ENCODE data around the gene ADAMTSL1.

DNA sequence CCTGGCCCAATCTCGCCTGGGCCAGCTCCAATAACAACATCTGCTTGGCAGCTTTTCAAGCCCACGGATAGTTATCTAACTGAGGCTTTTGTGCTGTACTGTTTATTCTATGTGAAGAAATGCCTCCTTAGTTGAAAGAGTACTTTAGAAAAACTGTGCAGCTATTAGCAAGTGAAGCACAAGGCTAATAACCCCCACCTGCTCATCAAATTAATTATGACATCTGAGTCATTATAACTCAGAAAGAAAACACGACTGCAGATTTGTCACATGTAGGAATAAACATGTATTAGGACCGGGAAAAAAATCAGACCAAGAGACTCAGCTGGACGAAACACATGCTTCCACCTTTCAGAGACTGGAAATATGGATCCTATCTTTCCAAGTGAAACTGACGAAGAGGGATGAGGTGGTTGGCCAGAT is 42.7 kb downstream of the NFIB start:
- PRO-cap, 2 experiments = no peak in any of the 2 experiments

GRCh38 chr9:14650763-14651644 is 42.2 kb downstream of the ZDHHC21 start:
- PRO-cap, 2 experiments = no peak in any of the 2 experiments

GRCh38 chr9:14961290-14961942 is 51.2 kb upstream of the FREM1 start:
- PRO-cap, 2 experiments = no peak in any of the 2 experiments

- PRO-cap, 2 experiments = no peak in any of the 2 experiments
Observed at GRCh38 chr9:15469106-15469591, 41.6 kb downstream of the PSIP1 start.

GRCh38 chr9:15489849-15490194 is 20.9 kb downstream of the PSIP1 start:
- PRO-cap, 2 experiments = no peak in any of the 2 experiments

GRCh38 chr9:16154510-16154982 is 601.7 kb downstream of the CCDC171 start:
- PRO-cap, 2 experiments = no peak in any of the 2 experiments

- PRO-cap, 2 experiments = no peak in any of the 2 experiments
Observed at GRCh38 chr9:16317077-16317350, 553.5 kb downstream of the BNC2 start.

DNA sequence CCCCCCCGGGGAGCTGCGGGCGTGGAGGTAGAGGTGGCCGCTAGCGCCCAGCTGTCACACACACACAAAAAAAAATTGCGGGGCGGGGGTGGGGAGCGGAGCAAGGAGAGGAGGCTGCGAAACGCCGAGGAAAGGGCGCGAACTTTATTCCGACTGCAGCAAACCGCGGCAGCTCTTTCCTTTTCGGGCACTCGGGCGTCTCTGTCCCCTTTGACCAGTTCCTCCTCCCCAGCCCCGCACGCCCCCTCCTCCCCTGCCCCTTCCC is 759 bp upstream of the BNC2 start:
- PRO-cap, 2 experiments = no peak in any of the 2 experiments

GRCh38 chr9:16871562-16872363 is 1.3 kb upstream of the BNC2 start:
- PRO-cap, 2 experiments = no peak in any of the 2 experiments

- PRO-cap, 2 experiments = no peak in any of the 2 experiments
Observed at GRCh38 chr9:16884893-16885277, 14.4 kb upstream of the BNC2 start.

- PRO-cap, 2 experiments = no peak in any of the 2 experiments
Observed at GRCh38 chr9:17017883-17019158, 116.5 kb upstream of the CNTLN start.

GRCh38 chr9:17268926-17269343 is 134.1 kb downstream of the CNTLN start:
- PRO-cap, 2 experiments = no peak in any of the 2 experiments

DNA sequence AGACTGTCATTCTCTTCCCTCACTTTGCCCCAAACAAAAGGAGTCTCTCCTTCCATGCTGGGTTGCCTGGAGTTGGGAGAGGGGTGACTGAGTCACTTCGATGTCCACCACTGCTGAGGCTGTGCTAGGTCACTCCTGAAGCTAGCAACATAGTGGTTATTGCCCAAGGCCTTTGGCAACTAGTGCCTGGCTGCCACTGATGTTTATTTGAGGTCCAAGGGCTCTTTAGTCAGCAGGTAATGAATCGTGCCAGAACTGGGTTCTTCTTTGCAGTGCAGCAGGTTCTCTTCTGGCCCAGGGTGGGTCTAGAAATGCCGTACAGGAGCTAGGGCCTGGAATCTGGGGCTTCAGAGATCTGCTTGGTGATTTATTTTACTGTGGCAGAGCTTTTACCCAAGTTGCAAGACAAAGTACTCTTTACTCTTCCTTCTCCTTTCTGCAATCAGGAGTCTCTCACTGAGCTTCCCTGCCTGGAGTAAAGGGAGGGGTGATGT is 155.8 kb upstream of the SH3GL2 start:
- PRO-cap, 2 experiments = no peak in any of the 2 experiments

GRCh38 chr9:17498629-17499028 is 80.2 kb upstream of the SH3GL2 start:
- PRO-cap, 2 experiments = peak in 1 of 2 experiments; most common minus-strand start chr9:17498752 (in 1)

DNA sequence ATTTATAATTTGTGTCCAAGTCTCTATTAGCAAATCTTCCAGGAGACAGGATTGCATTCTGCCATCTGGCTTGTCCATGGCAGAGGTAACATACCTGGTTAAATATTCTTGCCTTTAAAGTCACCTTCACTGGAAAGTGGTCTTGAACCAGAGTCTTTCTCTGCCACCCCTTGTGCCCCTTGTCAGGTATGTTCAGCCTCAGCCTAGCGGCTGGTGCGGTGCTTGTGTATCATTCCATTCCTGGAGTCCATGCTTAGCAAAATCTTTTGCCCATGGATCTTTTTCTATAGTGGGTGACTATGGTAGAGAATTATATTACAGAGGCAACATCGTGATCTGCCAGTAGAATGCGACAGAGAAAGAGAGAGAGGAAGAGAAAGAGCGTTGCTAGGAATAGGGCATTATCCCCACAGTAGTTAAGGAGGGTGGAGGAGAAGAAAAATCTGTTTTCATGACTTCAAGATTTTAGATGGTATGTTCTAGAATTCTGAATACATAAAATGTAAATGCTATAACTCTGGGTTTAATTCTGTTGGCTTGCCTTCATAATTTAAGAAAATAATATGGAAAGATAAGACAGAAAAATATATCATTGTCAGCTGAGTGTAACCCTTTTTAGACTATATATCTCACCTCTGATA is 42.1 kb upstream of the SH3GL2 start:
- PRO-cap, 2 experiments = no peak in any of the 2 experiments

GRCh38 chr9:17604696-17605012 is 25.8 kb downstream of the SH3GL2 start:
- PRO-cap, 2 experiments = no peak in any of the 2 experiments

DNA sequence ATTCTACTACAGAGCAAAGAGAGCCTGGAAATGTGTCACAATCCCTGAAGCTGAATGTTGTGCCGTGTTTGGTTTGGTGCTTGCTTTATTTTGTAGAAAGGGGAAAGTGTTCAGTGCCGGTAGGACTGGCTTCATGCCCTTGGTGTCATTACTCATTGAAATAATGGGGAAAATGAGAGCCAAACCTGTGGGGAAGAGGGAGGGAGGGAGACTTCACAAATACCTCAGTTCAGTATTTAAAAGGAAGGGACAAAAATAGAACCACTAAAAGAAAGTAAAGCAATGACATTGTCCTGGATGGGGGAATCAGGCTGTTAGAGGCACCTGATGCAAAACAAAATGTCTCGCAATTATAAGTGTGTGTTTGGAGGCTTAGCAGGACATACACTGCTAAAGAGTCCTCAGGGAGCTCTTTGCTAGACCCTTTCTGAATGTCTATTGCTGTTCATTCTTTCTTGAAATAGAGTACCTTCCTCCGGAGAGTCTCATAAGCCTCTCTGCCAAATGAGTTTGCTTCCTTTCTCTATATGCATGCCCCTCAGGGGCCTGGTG is 26.6 kb upstream of the ADAMTSL1 start:
- PRO-cap, 2 experiments = no peak in any of the 2 experiments

DNA sequence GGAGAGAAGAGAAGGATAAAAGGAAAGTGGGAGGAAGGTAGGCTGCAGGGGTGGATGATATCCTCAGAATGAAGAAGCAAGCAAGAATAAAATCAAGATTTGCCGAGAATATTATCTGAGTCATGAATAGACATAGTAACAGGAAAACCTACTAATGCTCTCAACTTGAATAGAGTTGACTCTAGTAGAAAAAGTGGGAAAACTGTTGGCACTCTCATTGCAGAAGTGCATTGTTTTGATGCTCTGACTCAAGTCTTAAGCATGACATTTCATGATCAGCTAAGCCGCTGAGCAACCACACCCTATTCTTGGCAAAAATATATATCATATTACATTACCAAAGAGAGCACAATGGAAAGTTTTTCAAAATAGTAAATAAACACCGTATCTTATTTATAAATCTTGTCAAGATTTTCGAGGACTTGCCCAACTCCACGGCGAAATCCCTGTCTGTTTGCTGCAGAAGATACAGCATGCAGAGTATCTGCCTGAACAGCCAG is 14.0 kb upstream of the ADAMTSL1 start:
- PRO-cap, 2 experiments = no peak in any of the 2 experiments

DNA sequence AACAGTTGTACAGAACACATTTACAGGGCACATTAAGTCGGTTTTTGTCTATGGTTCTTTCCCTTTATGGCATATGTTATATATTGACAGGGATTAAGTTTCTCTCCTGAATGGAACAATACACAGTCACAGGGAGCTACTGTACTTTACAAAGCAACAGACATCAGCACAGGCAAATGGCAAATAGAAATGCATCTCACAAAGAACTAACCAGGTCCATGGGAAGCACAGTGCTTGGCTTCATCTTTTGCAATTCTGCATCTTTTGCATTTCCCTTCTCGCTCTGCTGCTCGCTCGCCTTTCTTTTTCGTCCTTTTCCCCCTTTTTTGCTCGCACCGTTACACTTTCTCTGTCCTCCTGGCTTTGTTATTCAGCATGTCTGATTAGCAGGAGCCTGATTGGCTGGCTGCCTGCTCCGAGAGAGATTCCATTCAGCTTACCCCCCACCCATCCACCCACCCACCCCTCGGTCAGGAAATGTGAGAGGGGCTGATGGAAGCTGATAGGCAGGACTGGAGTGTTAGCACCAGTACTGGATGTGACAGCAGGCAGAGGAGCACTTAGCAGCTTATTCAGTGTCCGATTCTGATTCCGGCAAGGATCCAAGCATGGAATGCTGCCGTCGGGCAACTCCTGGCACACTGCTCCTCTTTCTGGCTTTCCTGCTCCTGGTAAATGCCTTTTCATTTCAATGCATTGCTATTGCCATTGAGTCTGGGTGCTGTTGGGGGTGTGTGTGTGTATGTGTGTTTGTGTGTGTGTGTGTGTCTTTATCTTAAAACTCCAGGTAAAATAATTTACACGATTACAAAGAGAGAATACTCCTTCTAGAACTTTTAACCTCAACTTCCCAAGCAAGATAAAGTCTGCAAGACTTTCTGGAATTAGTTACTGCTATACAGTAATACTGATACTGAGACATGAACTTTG is at the start of gene ADAMTSL1:
ADAMTSL1 (plus strand) TSS at position 529 of the 930 bp plus-strand sequence.
- PRO-cap, 2 experiments = no peak in any of the 2 experiments

GRCh38 chr9:18610691-18611534 is 137.0 kb downstream of the ADAMTSL1 start:
- PRO-cap, 2 experiments = no peak in any of the 2 experiments

Data from Metastatic Liver Carcinoma in the Adrenal Gland (tissue), 2 donors.